Foreskin fibroblast (primary cell): ENCODE measurements around a stretch of chr1.

DNA sequence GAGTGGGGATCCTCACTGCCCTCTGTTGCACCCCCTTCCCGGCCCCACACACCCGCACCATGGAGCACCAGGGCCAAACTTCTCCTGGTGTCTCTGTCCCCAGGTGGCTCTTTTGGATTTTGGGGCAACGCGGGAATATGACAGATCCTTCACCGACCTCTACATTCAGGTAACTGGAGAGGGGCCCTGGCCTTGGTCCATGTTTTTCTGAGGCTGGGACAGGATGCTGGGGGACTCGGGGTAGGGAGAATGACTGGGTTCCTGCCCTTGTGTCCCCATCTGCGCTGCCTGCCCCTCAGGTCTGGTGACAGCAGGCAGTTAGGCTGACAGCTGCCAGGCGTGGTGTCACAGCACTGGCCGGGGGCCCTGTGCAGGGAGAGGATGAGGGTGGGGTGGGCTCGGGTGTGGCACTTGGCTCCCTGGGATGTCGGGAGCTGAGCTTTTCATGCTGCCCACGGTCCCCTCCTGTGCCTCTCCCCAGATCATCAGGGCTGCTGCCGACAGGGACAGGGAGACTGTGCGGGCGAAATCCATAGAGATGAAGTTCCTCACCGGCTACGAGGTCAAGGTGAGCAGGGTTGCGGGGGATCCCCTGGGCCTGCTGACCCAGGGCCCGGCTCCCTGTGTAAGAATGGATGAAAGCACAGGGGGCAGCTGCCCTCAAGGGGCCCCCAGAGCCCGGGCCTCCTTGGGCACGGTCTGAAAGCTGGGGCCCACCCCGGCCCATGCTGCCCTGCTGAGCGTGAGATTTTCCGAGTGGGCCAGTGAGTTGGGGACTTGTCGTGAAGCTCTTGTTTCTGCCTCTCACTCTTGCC, 44.9 kb downstream of the COQ8A start:
- RRBS, result 82% methylated on average over 5 of the region's 25 CpGs

DNA sequence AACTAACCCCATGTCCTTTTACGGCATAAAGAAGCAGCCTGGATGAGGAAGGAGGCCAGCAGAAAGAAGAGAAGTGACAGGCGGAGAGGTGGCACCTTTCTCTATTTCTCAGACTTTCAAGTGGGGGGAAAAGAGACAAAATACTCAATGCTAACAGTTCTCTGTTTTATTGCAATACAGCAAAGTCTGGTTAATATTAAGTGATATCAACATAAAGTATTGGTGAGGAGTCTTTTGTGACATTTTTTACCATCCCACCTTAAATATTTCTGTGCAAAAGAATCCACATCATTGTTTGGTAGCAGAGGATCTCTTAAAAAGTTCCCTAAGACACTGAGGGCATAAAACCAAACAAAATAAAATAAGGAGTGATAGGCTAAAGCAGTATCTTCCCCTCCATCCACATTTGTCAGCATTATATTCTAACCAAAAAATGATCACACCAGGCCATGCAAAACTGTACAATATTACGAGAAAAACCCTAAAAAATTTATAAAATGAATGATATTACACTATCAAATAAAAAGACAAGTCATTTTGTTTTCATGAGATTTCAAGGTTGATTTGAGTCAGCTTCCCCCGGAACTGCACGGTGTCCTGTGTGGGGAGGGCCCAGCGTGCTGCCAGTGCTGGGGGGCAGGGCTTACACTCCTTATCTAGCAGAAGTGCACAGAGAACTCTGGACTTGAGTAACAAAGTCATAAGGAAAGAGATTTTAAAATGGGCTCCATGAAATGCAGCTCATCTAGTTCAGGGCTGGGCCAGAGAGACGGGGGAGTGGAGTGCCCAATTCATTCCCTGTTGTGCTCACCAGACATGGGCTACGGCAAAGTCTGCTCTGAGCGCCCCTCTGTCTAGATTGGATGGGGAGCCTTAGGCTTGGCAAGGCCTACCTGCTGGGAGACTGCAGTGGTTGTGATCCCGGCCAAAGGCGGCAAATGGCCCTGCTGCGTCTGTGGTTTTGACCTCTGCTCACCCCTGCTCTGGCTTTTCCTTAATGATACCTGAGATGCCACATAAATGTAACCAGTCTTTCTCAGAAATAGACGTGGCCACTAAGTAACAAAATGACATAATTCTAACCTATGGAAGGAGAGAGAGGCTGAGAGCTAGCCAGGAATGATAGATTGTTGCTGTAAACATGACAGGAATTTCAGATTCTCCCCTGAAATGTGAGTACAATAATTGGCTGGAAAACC, 50.0 kb downstream of the COQ8A start:
- RRBS, result no CpG with 5 or more reads among the region's 13 CpGs

DNA sequence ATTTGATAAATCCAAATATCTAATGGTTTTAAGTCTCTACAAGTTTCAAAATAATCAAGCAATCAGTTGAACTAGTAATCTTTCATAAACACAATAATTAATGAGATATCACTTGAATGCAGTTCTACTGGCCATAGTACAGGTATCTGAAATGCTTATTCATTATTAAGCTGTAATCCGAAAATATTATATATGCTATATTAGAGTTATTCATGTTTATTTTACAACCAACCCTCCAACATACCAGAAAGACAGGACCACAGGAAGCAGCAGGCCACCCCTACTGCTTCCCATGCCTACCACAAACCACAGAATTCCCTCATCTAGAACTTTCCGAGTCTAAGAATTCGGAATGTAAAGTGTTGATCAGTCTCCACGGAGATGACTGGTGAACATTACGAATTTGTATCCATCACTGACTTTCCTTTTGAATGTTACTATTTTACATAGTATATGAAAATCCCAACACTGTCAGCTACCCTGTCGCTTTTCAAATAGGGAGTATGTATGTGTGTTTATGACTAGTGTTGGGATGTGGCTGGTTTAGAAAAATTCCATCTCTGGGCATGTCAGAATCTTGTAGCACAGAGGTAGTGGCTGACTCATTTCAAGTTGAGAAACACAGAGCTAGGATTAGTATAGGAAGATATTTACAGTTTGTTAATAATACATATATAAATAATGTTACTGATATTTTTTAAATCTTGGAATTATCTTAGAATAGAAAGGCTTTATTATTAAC, 118.2 kb downstream of the COQ8A start:
- RRBS, result no CpG with 5 or more reads among the region's 6 CpGs

- RRBS, result no CpG with 5 or more reads among the region's 5 CpGs
These were observed 32.6 kb downstream of the CDC42BPA start for GRCh38 chr1:227285498-227286253.

DNA sequence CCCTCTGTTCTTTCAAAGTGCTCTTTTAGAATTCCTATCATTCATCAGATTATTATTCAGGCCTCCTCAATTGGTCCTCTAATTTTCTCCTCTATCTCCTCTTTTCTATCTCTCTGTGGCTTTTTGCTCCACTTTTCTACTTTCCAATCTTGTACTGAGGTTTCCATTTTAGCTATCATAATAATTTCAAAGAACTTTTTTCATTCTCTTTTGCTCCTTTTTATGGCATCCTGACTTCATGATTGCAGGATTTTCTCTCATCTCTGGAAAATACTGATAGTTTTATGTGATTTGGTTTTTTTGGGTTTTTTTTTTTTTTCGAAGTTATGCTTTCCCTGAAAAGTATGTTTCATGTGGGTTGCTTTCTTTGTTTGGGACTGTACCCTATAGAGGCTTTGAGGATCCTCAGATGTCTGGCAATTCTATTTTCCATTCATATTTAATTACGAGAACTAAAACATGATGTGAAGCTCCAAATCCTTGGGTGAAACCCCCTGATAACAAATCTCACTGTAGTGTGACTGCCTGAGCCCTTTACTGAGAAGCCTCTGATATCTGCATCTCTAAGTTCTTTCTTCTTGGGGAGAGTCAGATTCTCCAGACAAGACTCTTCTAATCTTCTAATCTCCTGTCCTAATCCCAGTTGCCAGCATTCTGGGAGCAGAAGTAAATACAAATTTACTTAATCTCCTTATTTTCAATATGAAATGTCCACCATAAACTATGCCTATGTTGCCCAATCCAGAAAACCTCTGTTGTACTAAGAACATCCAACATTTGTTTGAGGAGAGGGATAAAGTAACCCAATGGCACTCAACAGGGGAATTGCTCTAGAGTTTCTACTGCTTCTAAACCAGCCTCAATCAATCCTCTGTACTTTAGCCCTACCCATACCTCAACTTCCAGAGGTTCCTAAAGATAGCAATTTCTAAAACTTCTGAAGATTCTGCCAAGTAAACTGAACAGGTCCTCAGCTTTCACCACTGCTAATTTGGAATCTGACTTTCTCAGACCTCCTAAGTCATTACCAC, 15.3 kb downstream of the CDC42BPA start:
- RRBS, result no CpG with 5 or more reads among the region's 2 CpGs

- RRBS, result no CpG with 5 or more reads among the region's 7 CpGs
These were observed 2.2 kb downstream of the CDC42BPA start for GRCh38 chr1:227315739-227316842.

DNA sequence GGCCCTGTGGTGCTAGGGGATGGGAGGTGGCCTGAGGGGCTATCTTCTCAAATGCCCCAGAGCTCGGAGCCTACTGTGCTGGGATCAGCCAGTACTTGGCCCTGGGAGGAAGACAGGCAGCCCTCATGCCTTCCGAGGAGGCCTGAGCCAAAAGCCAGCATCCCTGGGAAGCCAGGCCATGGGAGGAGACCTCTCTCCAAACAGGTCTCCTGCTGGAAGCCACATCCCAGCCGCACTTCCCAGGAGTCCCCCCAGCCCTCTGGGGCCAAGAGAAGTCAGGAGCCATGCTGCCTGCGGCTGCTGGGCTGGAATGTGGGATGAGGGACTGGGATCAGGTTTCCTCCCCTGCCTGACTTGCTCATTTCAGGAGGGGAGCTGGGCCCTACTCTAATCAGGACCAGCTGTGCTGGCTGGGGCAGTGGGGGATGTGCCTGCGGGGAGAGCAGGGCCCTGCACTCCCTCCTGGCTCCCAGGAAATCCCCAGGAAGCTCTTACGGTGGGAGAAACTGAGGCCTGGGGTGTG, 21.7 kb upstream of the PRSS38 start:
- RRBS, result no CpG with 5 or more reads among the region's 6 CpGs

DNA sequence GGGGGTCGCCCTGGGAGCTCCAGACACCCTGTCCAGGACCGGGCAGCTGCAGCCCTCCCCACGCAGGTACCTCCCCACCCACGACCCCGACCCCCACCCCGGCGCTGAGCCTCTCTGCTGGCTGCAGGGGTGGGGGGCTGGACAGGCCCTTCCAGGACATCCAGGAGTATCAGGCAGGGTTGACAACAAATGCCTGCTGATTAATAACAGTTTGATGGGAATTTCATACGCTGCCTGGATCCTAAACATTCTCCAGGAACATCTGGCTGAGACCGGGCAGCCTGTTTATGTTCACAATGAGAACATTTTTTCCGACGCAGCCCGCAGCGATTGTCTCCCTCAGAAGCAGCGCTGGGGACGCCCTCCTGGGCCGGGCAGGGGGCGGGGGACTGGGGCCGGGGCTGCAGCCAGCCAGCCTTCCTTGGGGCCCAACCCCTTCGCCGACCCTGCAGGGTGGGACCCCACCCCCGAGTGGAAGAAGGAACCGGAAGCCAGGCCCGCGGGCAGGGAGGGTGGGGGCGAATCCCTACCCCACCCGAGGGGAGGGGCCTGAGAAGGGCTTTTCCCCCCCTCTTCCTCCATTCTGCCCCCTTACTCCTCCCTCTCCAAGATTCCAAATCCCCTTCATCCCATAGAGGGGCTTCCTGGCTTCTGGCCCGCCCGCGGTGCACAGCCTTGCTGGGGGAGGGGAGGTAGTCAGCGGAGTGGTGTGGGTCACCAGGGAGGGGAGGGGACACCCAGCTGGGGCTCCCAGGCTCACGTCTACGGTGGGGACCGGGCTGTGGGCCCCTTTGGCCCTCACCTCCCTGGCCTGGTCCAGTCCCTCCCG, 60.7 kb downstream of the WNT9A start:
- RRBS, result 4% methylated on average over 13 of the region's 34 CpGs

- RRBS, result 25% methylated on average over 5 of the region's 43 CpGs
These were observed 60.0 kb downstream of the WNT9A start for GRCh38 chr1:227887619-227888291.

- RRBS, result no CpG with 5 or more reads among the region's 11 CpGs
These were observed 9.9 kb downstream of the C1orf35 start for GRCh38 chr1:228093079-228093710.

- RRBS, result no CpG with 5 or more reads among the region's 14 CpGs
These were observed 6.3 kb downstream of the C1orf35 start for GRCh38 chr1:228096592-228097500.

DNA sequence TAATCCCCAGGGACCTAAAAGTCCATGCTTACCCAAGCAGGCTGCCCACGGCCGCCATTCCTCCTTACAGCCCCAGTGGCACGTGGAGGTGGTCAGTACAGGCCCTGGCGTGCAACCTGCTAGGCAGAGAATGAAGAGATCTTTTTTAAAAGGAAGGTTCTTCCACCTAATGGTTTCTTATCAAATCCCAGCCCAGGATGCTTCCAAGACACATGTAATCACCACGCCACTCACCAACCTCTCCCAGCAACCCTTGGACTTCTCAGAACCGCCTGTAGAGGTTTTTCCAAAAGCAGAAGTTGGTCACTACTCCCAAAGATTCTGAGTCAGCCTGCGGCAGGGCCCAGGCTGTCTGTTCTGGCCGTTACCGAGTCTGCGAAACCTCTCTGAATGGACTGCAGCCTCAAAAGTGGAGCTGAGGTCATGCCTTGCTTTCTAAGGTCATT, 873 bp downstream of the MRPL55 start:
- RRBS, result no CpG with 5 or more reads among the region's 10 CpGs

DNA sequence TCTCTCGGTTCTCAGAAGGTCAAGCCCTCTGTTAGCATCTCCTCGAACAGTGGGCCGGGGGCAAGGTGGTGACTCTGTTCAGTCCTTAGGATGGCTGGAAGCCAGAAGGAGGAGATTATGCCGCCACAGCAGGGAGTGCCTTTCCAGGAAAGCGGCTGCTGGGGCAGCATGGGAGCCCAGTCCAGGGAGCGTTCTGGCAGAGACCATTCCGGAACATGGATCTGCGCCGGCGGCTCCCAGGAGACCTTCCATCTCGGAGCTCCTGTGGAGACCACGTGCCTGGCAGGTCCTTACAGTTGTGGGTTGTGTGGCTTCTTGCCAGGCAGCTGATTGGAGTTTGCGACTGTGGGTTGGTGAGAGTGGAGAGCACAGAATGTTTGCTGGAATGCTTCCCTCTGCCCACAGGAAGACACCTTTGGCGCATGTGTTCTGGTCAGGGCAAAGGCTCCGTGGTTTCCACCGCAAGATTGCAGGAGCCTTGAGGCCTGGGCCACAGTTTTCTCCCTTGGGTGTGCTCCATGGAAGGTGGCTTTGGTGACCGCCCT, 1.5 kb downstream of the GUK1 start:
- RRBS, result no CpG with 5 or more reads among the region's 17 CpGs

DNA sequence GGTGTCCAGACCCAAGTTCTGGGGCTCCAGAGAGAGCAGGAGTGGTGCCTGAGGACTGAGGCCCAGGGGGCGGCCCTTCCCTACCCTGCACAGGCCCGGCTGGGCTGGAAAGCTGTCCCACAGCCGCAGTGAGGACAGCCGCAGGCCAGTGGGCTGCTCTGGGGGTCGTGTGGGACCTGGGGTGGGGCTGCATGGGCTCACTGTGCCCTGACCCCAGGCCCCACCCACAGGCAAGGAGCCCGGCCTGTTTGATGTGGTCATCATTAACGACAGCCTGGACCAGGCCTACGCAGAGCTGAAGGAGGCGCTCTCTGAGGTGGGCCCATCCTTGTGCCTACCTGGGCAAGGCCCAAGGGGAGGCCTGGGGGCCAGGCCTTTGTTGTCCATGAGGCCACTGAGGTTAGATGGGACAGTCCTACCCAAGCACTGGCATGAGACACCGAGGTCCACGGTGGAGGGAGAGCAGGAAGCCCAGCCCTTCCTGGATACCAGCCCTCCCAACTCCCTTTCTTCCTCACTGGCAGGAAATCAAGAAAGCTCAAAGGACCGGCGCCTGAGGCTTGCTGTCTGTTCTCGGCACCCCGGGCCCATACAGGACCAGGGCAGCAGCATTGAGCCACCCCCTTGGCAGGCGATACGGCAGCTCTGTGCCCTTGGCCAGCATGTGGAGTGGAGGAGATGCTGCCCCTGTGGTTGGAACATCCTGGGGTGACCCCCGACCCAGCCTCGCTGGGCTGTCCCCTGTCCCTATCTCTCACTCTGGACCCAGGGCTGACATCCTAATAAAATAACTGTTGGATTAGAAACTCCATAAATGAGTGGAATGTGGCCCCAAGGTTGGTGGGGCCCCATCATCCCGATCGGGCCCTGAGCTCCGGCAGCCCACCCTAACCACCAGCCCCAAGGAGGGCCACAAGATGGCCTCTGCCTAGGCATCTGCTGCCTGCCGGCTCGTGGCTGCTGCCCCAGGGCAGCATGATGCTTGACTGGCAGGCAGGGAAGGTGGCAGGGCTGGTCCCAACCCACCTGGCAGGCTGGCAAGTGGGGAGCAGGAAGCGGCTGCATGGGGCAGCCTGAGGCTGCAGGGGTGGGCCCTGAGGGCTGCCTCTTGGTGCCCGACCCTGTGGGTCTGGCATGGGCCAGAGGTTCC, 1.2 kb upstream of the GJC2 start:
- RRBS, result 63% methylated on average over 2 of the region's 26 CpGs

GRCh38 chr1:228151587-228152121, 1.9 kb downstream of the GJC2 start:
- RRBS, result no CpG with 5 or more reads among the region's 7 CpGs

GRCh38 chr1:228166369-228167050, 906 bp downstream of the IBA57 start:
- RRBS, result 45% methylated on average over 9 of the region's 17 CpGs

GRCh38 chr1:228197271-228198173, 10.3 kb upstream of the OBSCN start:
- RRBS, result no CpG with 5 or more reads among the region's 6 CpGs

DNA sequence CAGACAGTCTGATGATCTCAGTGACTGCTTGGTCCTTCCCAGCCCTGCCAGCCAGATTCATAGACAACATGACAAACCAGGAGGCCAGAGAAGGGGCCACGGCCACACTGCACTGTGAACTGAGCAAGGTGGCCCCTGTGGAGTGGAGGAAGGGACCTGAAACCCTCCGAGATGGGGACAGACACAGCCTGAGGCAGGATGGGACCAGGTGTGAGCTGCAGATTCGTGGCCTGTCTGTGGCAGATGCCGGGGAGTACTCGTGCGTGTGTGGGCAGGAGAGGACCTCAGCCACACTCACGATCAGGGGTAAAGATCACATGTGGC, 96.4 kb downstream of the OBSCN start:
- RRBS, result no CpG with 5 or more reads among the region's 7 CpGs

DNA sequence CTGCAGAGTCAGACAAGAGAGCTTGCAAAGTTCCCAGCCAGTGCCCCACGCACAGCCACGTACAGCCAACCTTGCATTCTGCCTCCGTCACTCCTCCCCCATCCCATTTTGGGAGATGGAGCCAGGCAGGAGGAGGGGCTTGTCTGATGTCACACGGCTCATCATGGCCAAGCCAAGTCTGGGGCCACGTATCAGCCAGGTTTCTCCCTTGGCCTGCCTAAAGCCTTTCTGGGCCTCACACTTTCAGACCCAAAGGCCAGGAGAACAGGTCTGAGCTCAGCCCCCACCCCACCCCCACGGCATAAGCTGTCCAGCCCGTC, 47.8 kb downstream of the TRIM11 start:
- RRBS, result no CpG with 5 or more reads among the region's 7 CpGs

DNA sequence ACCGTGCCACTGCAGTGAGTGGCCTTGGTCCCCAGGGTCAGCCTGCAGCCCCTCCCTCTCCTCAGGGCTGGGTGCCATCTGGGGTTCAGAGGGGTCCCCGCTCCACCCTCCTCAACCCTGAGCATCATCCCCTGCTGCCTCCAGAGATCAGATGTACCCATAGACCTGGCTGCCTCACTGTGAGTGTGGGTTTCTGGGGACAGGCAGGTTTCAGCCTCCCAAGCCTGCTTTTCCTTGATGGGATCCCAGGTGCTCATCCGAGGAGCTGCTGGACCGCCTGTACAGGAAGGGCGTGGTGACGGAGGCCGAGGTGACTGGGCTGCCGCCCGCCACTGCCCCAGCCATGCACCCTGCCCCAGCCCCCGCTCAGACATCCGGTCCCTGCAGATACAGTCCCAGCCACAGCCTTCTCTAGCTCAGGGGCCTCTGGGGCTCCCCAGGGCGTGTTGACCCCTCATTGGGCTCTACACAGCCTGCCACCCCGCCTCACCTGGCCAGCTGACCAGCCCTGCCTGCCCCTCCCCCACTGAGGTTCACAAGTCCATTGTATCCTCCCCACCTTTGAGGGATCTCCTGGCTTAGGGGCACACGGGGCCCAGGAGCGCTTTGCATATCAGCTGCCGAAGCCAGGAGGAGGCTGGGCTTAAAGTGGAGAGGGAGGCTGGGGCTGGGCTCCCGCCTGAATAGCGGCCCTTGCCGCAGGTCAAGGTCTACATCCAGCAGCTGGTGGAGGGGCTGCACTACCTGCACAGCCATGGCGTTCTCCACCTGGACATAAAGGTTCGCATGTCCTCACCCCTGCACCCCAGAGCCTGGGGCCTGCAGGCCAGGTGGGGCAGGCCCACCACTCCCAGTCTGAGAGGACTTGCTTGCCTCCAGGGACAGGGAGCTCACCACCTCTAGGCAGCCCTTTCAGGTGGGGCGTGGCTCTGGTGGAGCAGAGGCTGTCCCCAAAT, 38.7 kb downstream of the TRIM11 start:
- RRBS, result no CpG with 5 or more reads among the region's 22 CpGs